Subcutaneous preadipocyte (primary cell): ENCODE measurements around the genes RAB5B, RPL41, ZC3H10 and PTGES3.

- CAGE, long polyA plus RNA, result no peak
Observed at GRCh38 chr12:55706697-55707099, 1.0 kb downstream of the ITGA7 start.

- CAGE, long polyA plus RNA, result no peak
Observed at GRCh38 chr12:55718627-55719438, 1.4 kb upstream of the RDH5 start.

GRCh38 chr12:55973891-55974750, at the start of gene RAB5B:
TSS of gene RAB5B (plus strand) at chr12:55974078.
- CAGE, long polyA plus RNA, result no peak

DNA sequence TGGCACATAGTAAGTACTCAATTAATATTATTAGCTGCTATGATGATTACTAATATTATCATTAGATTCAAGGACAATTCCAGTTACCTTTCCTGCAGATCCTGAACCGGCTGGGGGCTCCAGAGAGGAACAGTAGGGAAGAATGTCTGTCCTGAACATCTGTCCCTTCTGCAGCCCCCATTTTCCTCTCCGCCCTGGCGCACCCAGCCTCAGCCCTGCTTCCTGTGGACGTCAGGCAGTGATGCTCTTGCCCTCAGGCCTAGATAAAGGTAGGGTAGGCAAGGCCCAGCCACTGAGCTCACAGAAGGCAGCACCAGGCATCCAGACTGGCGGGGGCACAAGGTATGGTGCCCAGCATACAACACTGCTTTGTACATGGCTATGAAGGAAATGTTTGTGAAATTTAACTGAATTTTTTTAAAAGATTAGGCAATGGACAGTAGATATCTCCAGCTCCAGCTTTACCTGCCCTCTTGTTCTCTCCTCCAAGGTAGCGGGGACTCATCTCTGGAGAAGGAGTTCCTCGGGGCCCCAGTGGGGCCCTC, 3.8 kb downstream of the IKZF4 start:
- CAGE, long polyA plus RNA, result no peak

DNA sequence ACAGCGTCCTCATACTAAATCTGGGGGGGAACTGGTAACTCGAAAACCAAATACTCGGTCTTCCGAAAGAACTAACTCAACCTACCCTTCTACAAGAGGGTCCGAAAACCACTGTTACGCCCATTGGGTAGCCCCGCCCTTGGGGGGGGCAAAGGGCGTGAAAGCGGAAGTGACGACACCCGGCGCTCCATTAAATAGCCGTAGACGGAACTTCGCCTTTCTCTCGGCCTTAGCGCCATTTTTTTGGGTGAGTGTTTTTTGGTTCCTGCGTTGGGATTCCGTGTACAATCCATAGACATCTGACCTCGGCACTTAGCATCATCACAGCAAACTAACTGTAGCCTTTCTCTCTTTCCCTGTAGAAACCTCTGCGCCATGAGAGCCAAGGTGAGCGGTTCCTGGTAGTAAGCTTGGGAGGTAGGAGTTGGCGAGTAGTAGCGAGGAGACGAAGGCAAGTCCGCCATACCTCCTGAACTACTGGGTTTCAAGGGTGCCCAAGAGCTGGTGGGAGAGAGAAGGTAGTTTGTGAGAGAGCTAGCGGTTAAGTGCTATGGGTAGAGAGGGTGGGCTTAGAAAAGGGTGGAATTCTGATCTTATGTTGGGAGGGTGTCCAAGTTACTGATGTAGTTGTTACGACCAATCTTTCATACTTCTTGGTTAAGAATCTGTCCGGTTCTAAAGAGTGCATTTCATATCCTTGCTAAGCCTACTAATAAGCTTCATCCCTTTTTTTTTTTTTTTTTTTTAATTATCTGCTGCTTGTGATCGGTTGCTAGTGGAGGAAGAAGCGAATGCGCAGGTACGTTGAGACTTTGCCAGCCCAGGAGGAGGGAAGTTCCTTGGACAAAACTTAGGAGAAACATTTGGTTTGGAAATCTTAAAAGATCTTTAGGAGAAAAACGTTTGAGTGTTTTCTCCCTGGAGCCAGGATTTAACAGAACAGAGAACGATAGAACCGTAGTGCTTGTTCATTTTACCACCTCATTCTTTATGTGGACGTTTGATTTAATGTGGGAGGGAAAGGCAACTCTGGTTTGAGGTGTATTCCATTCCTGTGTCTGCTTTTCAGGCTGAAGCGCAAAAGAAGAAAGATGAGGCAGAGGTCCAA, at the start of gene RPL41:
RPL41 (plus strand) TSS at position 221 of the 1,108 bp plus-strand sequence.
- CAGE, long polyA plus RNA, result start-site peak on the plus strand centred at position 250 of the sequence, 71 bp wide, 364 and 91 reads in 2 replicates

DNA sequence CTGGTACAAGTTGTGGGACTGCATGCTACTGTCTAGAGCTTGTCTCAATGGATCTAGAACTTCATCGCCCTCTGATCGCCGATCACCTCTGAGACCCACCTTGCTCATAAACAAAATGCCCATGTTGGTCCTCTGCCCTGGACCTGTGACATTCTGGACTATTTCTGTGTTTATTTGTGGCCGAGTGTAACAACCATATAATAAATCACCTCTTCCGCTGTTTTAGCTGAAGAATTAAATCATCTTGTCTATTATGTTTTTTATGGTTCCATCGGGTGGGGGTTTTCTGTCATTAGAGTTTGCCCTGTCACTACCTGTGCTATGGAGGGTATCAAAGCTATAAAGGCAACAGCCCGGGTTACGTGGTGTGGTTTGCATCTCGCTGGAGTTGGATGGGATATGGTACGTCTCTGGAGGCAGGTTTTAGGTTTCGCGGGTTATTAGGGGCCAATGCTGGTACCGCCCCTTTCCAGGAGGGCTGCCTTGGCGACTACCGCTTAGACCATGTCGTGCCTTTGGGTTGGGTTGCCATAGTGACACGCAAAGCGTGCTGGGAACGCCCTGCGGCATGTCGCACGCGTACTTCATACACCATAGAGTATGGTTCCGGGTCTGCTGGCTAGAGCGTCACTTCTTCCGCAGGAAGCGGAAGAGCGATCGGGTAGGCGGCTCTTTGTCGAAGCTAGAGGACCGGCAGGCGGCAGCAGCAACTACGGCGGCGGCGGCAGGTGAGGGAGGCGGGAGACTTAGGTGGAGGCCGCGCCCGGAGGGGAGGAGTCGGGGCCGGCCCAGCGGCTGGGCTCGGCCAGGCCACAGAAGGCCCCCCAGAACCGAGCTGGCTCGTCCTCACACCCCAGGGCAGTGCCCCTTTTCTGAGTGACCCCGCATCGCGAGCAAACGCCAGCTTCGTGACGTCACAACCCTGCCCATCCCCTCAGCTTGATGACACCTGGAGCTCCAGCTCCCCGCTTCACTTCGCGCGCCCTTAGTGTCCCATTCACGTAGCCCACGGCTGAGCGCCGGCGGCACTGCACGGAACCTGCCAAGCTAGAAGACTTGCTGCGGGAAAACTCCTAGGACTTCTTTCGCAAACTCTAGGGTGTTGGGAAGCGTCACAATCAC, at the start of gene ZC3H10:
ZC3H10 (plus strand) TSS at position 676 of the 1,122 bp plus-strand sequence.
- CAGE, long polyA plus RNA, result no peak

GRCh38 chr12:56118713-56119158, 670 bp downstream of the ZC3H10 start:
- CAGE, long polyA plus RNA, result no peak

GRCh38 chr12:56207674-56208568, 13.8 kb downstream of the RNF41 start:
- CAGE, long polyA plus RNA, result no peak

GRCh38 chr12:56229701-56229993, 204 bp upstream of the SLC39A5 start:
- CAGE, long polyA plus RNA, result no peak

DNA sequence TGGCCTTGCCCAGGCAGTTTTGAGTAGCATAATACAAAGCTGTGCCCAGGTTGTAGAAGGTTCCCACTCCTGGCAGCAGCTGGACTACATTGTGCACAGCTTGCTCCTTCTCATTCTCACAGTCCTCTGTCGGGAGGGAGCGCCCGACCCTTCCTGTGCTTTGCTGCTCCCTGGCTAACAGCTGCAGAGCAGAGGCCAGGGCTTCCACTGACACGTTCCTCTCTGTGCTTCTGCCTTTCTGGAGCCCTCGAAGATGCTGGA, 1.2 kb downstream of the APOF start:
- CAGE, long polyA plus RNA, result no peak

DNA sequence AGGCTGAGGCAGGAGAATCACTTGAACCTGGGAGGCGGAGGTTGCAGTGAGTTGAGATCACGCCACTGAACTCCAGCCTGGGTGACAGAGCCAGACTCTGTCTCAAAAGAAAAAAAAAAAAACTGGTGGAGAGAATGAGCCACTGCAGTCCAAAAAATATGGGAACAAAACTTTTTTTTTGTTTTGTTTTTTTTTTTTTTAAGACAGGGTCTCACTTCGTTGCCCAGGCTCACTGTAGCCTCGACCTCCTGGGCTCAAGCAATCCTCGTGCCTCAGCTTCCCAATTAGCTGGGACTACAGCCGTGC, 3.7 kb upstream of the SPRYD4 start:
- CAGE, long polyA plus RNA, result no peak

- CAGE, long polyA plus RNA, result no peak
Observed at GRCh38 chr12:56468780-56469636, 630 bp downstream of the SPRYD4 start.

GRCh38 chr12:56488461-56488718, 429 bp upstream of the GLS2 start:
- CAGE, long polyA plus RNA, result no peak

GRCh38 chr12:56565324-56566347, 44.0 kb downstream of the RBMS2 start:
- CAGE, long polyA plus RNA, result no peak

DNA sequence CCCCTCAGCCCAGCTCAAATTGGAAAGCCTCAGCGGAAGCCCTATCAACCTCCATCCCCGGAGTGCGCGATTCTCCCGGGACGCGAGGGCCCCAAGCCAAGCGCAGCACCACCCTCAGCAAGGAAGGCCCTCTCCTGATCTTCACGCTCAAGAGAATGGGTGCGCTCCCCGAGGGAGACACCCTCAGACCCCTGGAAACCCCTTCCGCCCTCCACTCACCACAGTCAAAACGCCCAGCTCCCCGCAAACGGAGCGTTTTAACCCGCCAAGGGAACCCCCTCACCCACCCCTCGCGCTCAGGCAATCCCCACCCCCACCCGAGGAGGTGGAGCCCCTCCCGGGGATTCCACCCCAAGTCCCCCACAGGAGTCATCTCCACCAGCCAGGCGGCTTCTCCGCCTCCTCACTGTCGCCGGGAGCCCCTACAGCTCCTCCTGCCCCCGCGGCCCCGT, 645 bp downstream of the BAZ2A start:
- CAGE, long polyA plus RNA, result no peak

GRCh38 chr12:56687713-56688419, at the start of gene PTGES3:
TSS of gene PTGES3 (minus strand) at chr12:56688284.
- CAGE, long polyA plus RNA, result start-site peak on the minus strand at chr12:56688105-56688294, 2,533 and 373 reads in 2 replicates

DNA sequence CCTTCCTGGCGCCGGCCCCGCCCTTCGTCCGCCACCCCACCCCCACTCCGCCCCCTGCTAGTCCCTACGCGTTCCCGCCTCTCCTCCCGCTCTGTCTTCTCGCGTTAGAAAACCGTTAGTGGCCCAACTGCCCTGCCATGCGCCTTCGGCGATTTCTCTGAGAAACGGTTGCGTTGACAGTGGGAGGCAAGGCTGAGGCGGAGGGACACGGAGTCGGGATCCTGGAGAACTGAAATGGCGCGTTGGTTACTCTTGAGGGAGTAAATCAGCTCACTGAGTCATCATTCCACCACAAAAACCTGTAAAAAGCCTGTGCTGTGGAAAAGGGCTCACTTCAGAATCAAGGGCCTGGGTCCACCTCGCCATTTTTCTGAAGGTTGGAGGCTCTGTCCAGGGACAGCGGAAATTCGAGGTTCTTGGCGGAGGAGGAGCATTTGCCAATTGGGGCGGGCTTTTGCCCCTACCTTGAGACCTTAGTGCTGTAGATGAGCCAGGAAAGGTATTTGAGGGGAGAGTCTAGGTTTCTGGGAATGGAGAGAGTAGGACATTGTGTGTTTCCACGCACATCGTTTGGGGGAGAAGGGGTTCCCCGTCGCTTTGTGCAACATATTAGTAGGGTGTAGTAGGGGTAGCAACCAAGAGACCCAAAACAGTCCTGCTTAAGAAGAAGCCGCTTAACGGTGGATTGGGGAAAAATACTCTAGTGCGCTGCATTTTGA, 495 bp upstream of the PTGES3 start:
- CAGE, long polyA plus RNA, result no peak

- CAGE, long polyA plus RNA, result no peak
Observed at GRCh38 chr12:56949256-56949722, 8.1 kb downstream of the RDH16 start.

DNA sequence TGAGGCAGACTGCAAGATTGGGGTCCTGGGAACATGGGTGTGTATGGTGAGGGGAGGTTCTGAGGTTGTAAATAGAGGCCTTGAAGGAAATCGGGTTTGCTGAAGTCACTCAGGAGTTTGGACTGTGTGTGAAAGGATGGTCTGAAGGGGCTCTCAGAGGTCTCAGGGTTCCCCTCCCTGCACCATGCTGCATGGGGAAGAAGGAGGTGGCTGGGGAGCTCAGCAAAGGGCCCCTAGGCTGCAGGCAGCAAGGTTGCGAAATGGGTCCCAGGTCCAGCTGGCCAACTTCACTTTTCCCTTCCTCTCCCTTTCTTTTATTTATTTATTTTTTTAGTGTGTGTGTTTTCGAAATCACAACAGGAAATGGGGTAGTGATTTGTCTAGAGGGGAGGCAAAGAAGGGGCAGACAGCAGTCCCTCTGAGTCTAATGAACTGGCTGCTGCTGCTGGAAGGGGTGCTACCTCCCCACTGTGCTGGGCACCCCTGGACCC, 20.4 kb downstream of the LRP1 start:
- CAGE, long polyA plus RNA, result no peak

GRCh38 chr12:57156698-57157106, 28.4 kb downstream of the LRP1 start:
- CAGE, long polyA plus RNA, result no peak